Measurements from ENCODE around the gene BOK.

DNA sequence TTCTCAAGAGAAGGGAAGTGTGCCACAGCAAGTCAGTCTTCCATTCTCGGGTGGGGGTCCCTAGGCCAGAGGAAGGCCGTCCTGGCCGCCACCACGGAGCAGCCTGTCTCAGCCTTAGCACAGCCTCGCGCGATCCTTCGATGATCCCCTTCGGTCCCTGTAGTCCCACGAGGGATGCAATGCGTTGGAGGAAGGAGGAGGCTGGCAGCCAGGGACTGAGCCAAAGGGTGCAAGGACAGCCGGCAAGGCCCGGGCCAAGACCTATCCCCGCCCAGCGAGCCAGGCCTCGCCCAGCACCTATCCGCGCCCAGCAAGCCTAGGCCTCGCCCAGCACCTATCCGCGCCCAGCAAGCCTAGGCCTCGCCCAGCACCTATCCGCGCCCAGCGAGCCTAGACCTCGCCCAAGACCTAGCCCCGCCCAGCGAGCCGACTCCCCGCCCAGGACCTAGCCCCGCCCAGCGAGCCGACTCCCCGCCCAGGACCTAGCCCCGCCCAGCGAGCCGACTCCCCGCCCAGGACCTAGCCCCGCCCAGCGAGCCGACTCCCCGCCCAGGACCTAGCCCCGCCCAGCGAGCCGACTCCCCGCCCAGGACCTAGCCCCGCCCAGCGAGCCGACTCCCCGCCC lies 787 bp upstream of the FARP2 start:
- PRO-cap, result no peak
- RAMPAGE, long total RNA, result no peak
- RRBS, result no CpG with 5 or more reads among the region's 50 CpGs

- PRO-cap, result no peak
- RAMPAGE, long total RNA, result no peak
- RRBS, result no CpG with 5 or more reads among the region's 6 CpGs
Measured at GRCh38 chr2:241358221-241359026, 2.3 kb downstream of the FARP2 start.

DNA sequence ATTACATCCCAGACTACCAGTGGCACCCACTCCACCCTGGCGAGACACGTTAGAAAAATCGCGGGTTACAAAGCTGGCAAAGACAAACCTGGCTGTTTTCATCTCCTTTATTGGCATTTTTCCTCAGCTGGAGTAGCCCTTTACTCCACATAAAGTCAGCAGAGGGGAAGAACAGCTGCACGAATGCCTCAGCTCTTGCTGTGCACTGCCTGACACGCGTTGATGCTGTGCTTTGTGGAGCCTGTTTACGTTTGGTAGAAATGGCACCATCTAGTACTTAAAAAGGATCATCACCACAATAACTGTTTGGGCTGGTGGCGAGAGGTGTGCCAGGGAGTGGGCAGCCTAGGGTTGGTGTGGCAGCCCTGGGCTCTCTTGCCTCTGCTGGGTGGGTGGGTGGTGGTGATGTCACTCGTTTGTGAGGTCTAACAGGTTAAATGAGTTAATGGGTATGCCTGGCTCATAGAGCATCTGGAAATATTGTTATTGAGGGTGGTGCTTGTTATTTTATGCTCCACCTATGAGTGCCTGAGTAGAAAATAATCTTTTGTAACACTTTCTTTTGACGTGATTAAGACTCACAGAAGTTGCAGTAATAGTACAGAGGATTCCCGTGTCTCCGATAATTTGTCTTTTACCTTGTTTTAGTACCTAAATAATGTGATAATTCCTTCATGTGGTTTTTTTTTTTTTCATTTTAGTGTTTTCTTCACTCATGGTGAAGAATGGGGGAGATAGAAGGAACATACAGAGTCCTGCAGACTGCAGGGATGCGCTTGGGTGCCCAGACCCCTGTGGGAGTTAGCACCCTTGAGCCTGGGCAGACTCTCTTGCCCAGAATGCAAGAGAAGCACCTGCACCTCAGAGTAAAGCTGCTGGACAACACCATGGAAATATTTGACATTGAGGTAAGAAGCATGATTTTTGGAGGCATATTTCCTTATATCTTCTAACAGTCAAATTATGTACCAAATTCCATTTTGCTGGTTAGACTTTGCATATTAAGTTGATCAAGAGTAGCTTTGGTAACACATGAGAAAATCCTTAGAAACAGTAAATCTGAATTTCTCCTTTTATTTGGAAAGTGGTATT lies 16.6 kb downstream of the FARP2 start:
- PRO-cap, result no peak
- RAMPAGE, long total RNA, result no peak
- RRBS, result no CpG with 5 or more reads among the region's 14 CpGs

- PRO-cap, result no peak
- RAMPAGE, long total RNA, result no peak
- RRBS, result no CpG with 5 or more reads among the region's 10 CpGs
Measured at GRCh38 chr2:241399729-241400821, 44.0 kb downstream of the FARP2 start.

DNA sequence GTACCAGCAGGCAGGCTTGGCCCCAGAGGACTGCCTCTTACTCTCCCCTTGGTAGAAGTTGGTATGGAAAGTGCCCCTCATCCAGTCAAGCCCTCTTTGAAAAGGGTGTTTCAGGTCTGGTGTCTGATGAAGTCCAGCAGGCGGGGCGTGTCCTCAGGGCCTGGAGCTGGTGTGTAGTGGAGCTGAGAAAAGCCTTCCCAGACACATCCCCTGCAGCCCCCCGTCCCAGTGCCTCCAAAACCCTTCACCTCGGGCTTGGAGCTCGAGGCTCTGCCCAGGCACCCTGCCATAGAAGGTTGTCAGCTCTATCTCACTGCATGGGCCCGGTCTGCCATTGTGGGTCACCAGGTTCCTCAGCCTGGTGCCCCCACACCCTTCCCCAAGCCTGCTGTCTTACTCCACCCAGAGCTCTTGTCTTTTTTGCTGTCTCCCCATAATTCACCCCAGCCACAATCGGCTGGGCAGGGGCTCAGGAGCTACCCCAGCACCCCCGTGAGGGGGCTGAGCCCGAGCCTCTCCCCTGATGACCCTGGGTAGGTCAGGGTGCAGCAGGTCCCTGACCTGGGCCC lies 16.5 kb downstream of the STK25 start:
- PRO-cap, result no peak
- RAMPAGE, long total RNA, result no peak
- RRBS, result no CpG with 5 or more reads among the region's 9 CpGs

DNA sequence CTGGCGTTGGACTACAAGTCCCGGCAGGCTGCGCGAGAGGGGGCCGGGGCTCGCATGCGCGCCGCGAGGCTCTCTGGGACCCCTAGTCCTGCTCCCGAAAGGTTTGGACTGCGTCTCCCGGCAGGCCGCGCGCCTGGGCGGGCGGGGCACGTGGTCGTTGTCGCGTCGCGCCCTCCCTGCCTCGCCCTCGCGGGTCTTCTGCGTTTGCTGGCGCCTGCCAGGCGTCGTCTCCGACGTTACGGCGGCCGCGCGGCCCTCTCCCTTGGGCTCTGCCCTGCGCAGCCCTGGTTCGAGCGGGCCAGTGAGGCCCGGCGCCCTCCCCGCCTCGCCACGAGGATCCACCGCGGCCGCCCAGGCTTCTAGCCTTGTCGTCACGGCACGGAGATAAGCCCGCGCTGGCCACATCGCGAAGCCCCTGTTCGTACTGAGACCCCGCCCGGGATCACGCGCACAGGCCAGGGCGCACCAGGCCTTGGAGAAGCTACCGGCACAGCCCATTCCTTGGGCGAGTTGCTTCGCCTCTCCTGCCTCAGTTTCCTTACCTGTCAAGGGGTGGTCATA lies 377 bp upstream of the STK25 start:
- PRO-cap, result bidirectional peak, plus-strand start at position 160 of the sequence, minus-strand start outside the sequence
- RAMPAGE, long total RNA, result no peak
- RRBS, result 2% methylated on average over 20 of the region's 65 CpGs

- PRO-cap, result no peak
- RAMPAGE, long total RNA, result no peak
- RRBS, result no CpG with 5 or more reads among the region's 9 CpGs
Measured at GRCh38 chr2:241546973-241547216, 11.7 kb upstream of the BOK start.

GRCh38 chr2:241552676-241553052 lies 5.9 kb upstream of the BOK start:
- PRO-cap, result no peak
- RAMPAGE, long total RNA, result no peak
- RRBS, result 93% methylated on average over 7 of the region's 13 CpGs

- PRO-cap, result bidirectional peak, plus-strand start at chr2:241558745, minus-strand start at chr2:241558635; bidirectional peak, plus-strand start at chr2:241559340, minus-strand start at chr2:241559090
- RAMPAGE, long total RNA, result no peak
- RRBS, result 4% methylated on average over 53 of the region's 102 CpGs
Measured at GRCh38 chr2:241558295-241559276, at the start of gene BOK. BOK (plus strand) TSS chr2:241558745.

- PRO-cap, result no peak
- RAMPAGE, long total RNA, result no peak
- RRBS, result no CpG with 5 or more reads among the region's 17 CpGs
Measured at GRCh38 chr2:241670739-241671206, 15.8 kb downstream of the DTYMK start.

DNA sequence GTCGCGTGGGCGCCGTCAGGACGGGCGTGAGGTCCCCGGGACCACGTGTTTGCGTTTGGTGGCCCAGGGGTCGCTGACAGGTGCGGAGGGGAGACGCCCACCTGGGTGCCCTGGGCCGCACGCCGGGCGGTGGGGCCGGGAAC lies 298 bp upstream of the ING5 start:
- PRO-cap, result no peak
- RAMPAGE, long total RNA, result no peak
- RRBS, result 1% methylated on average over 14 of the region's 17 CpGs

- PRO-cap, result no peak
- RAMPAGE, long total RNA, result no peak
- RRBS, result 95% methylated on average over 5 of the region's 12 CpGs
Measured at GRCh38 chr2:241743542-241743823, 9.1 kb downstream of the D2HGDH start.

GRCh38 chr2:241758924-241759420 lies 17.6 kb upstream of the GAL3ST2 start:
- PRO-cap, result no peak
- RAMPAGE, long total RNA, result no peak
- RRBS, result no CpG with 5 or more reads among the region's 12 CpGs

- PRO-cap, result no peak
- RAMPAGE, long total RNA, result no peak
- RRBS, result 34% methylated on average over 3 of the region's 40 CpGs
Measured at GRCh38 chr2:241842630-241843528, 15.8 kb downstream of the PDCD1 start.

DNA sequence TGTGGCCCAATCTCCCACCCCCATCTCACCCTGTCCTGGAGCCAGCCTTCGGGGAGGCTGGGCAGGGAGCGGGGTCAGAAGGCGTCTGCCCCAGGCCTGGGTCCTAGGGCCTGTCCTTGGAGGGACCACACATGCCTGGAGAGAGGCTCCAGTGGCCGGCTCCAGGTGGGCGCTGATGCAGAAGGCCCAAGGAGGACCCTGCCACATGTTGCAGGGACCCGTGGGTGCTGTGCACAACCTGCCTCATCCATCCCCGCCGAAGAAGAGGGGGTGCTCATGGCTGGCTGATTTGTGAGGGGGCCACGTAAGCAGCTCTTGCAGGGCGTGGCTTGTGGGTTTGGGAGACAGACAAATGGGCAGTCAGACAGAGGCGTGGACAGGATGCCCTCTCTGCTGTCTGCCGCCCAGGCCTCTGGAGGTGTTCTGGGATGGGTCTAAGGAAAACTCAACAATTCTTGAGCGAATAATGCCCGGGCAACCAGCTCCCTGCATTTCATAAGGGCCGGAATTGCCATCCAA lies 2.2 kb upstream of the RTP5 start:
- PRO-cap, result no peak
- RAMPAGE, long total RNA, result no peak
- RRBS, result no CpG with 5 or more reads among the region's 15 CpGs

DNA sequence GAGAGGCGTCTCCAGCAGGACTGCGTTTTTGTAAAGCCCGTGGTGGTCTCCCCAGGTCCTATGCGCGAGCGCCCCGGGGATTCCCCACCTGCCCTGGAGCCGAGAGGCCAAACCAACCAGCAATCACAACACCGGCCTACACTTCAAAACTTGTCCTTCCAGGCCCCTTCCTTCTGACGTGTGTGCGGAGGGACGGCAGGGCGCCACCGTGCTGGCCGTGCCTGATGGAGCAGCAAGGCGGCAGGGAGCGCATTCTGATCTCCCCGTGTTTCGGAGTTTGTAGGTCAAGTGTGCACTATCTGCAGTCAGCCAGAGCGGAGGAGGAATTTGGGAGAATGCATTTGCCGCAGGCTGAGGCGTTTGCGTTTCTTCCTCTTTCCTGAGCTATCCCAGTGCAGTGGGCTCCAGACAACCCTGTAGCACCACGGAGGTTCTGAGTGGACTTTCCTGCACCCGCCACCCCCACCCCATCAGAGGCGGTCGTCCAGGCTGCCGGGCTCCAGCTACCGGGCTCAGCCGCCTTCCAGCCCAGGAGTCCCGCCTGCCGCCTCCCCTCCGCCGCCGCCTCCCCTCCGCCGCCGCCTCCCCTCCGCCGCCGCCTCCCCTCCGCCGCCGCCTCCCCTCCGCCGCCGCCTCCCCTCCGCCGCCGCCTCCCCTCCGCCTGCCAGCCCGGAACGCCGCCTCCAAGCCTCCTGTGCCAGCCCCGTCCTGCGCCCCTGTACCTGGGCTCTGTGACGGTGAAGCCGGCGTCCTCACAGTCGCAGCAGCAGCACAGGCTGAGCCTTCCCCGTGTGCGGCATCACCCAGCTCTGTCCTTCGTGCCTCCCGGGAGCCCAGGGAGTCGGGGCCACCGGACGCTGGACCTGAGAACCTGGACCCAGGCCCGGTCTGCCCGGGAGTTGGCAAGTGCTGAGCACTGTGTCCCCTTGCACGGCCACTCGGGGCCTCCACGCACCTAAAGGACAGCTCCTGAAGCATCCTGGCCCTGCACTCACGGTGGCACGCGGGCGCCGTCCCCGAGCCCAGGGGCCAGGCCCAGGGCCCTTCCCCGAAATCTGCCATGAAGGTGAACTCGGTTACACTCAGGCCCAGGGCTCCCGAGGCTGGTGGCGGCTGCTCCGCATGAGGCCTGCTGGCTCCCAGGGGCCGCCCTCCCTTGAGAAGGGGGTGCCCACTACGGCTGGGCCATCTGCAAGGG lies 1.9 kb upstream of the FAM240C start:
- PRO-cap, result no peak
- RAMPAGE, long total RNA, result no peak
- RRBS, result 19% methylated on average over 15 of the region's 85 CpGs

DNA sequence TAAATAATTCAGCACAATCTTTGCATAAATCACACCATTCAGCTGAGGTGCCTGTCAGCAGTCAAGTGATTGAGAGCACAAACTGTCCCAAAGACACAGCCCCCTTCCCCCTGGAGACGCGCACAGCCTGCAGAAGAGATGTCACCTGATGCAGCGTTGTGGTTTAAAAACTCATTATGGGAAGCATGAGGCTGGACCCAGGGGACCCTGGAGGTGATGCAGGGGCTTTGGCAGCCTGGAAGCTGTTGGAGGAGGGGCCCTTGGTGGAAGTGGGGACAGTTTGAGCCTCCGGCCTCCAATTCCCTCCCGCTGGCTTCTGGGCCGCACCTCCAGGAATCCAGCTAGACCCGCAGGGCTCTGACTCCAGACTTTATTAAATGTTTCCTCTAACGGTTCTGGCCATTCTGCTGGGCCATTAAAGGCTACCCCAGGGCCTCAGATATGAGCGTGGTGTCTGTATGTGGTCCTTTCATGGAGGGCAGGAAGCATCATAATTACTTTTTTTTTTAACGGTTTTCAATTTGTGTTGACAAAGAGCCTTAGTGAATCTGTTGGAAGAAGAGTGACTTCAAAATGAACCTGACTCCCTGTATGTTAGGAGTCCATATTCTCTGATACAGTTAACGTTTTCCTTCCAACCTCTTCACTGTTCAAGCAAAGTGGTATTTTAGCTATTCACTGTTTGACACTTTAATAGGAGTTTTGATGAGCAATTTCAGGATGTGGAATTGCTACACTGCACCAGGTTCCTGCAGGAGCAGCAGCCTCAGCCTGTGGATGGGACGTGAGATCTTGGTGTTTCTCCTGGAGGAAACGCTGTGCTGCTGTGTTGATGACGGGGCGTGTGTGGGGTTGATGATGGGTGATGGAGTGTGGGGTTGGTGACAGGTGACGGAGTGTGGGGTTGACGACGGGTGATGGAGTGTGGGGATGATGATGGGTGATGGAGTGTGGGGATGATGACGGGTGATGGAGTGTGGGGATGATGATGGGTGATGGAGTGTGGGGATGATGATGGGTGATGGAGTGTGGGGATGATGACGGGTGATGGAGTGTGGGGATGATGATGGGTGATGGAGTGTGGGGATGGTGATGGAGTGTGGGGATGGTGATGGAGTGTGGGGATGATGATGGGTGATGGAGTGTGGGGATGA lies 67.9 kb upstream of the FAM240C start:
- PRO-cap, result no peak
- RAMPAGE, long total RNA, result no peak
- RRBS, result no CpG with 5 or more reads among the region's 20 CpGs

GRCh38 chr2:242002695-242003229 lies 102.5 kb upstream of the FAM240C start:
- PRO-cap, result no peak
- RAMPAGE, long total RNA, result no peak
- RRBS, result no CpG with 5 or more reads among the region's 10 CpGs

GRCh38 chr2:242088288-242089466 lies 188.4 kb upstream of the FAM240C start:
- PRO-cap, result bidirectional peak, plus-strand start at chr2:242088703, minus-strand start at chr2:242088556
- RAMPAGE, long total RNA, result no peak
- RRBS, result 1% methylated on average over 16 of the region's 145 CpGs